Occipital lobe (tissue), 2 donors: ENCODE data around the gene PITPNM2.

DNA sequence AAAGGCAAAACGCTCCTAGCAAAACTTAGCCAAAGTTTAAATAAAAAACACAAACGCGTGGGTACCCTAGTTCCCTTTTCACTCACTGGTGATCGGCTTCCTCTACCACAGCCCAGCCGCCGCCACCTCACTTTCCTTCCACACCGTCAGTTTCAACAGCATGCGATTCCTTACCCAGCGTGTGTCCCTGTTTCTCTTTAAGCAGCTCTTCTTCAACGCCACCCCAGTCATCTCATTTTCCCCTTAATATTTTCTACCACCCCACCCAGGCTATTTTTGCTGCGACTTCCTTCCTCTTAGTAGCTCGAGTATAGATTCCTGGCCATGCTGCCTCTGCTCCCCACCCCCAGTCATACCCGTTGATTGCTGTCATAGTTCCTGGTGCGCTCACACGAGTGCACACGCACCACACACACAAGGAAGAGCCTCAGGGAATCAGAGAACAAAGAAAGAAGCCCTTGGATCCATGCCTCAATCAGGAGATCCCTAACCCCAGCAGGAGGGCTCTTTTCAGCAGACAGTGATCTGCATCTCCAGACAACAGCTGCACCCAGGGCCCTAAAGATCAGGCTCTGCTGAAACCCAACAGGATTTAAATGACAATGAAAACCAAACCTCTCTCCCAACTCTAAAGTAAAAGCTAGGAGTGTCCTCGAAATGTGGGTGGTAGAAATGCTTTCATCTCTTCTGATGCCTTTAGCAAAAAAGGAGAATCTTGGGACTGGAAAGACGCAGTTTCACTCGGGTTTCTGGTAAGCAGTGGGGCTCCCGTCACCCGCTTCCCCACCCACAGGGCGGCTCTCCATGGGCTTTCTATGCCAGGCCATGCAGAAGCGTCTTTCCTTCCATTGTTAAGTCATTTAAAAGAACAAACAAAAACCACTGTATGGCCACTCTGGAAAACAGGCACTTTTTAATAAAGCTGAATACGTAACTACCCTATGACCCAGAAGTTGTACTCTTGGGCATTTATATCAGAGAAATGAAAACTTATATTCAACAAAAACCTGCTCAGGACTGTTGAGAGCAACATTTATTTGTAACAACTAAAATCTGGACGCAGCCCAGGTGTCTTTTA is 23.8 kb downstream of the VPS37B start:
- RAMPAGE, long total RNA, result no peak

- RAMPAGE, long total RNA, result no peak
These were observed 3.6 kb downstream of the VPS37B start for GRCh38 chr12:122892239-122892787.

DNA sequence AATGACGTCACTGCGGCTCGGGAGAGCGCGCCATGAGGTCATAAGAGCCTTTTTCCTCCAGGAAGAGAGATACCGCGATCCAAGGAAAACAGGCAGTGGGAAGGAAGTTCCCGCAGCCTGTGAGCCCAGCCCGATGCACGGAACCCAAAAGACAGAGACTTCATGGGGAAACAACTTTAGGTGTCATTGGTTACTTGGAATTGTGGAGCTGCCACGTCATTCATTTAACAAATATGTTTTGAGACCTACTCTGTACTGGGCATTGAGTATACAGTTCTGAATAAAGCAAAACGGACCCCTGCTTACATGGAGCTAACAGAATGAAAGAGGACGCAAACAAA is 364 bp upstream of the VPS37B start:
- RAMPAGE, long total RNA, result no peak

GRCh38 chr12:122975435-122976013 is 480 bp downstream of the OGFOD2 start:
- RAMPAGE, long total RNA, result no peak

GRCh38 chr12:122983687-122984029 is 3.2 kb downstream of the ARL6IP4 start:
- RAMPAGE, long total RNA, result no peak

GRCh38 chr12:123009591-123010062 is 29.1 kb downstream of the ARL6IP4 start:
- RAMPAGE, long total RNA, result no peak

DNA sequence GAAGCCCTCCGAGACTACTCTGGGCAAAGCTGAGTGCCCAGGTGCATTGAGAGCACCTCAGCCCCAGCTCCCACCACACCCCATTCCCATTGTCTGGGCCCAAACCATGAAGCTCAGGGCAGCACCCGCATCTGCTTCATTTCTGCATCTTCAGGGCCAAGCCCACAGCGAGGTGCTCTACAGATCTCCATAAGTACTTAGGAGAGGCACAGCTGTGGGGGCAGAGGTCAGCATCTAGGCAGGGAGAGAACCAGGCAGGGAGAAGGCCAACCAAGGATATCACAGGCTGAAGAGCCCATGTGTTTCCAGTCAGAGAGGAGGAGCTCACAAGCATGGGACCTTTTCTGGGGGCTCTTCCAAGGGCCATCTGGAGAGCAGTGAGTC is 78.4 kb downstream of the ARL6IP4 start:
- RAMPAGE, long total RNA, result no peak

DNA sequence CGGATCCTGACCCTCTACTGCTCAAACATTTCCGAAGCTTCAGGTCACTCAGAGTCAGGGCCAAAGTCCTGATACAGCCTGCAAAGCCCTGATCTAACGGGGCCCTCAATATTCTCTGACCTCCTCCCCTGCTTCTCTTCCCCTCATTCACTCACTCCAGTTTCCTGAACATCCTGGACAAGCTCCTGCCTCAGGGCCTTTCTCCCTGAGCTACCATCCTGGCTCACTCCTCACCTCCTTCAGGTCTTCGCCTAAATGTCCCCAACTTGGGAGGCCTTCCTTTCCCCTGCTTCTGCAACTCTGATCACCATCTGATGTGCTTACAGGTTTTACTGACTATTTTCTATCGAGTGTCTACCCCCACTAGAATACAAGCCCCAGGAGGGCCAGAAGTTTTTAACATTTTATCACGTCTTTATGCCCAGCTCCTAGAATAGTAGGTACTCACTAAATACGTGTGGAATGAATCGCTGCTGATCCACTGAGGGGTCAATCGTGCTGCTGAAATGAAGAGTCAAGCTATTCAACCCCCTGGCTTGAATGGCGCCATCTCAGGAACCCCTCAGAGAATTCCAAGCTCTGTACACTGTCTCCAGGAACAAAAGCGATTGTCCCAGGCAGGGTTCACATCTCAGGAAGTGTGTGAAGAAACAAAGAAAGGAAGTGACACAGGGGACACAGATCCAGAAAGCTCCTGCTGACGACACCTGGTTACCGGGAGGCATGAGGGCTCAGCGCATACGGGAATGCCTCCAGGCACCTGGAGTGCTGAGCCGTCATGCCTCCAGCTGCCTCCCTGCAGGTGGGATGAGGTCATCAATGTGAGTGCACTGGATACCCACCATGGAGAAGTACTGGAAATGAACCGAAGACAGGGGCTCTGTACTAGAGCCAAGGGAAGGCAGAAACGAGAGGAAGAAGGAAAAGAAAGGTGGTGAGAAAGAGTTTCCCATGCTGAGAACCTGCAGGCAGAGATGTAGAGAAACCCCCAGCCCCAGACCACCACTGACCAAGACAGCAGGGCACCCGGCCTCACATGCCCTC is 45.7 kb downstream of the PITPNM2 start:
- RAMPAGE, long total RNA, result no peak

DNA sequence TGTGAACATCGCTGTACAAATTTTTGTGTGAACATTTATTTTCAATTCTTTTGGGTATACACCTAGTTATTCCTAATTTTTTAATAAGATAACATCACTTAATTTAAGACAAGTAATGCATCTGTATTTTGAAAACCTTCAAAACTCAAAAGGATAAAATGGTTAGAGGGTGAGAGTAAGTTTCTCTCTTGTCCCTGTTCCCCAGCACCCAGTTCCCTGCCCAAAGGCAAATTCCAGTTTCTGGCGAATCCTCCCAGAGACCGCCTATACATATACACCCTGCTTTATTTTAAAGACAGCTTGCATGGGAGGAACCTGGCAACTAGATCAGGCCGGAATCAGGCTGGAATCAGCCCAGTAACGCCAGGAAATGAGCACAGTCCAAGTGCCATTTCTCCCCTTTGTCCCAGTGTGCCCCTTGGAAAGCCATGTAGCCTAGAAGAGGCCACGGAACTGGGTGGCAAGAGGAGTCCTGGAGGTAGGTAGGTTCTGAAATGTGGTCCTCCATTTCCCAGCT is 36.7 kb downstream of the PITPNM2 start:
- RAMPAGE, long total RNA, result no peak

- RAMPAGE, long total RNA, result no peak
These were observed at the start of gene PITPNM2 for GRCh38 chr12:123150358-123151413. PITPNM2 (minus strand) TSS chr12:123151090.

DNA sequence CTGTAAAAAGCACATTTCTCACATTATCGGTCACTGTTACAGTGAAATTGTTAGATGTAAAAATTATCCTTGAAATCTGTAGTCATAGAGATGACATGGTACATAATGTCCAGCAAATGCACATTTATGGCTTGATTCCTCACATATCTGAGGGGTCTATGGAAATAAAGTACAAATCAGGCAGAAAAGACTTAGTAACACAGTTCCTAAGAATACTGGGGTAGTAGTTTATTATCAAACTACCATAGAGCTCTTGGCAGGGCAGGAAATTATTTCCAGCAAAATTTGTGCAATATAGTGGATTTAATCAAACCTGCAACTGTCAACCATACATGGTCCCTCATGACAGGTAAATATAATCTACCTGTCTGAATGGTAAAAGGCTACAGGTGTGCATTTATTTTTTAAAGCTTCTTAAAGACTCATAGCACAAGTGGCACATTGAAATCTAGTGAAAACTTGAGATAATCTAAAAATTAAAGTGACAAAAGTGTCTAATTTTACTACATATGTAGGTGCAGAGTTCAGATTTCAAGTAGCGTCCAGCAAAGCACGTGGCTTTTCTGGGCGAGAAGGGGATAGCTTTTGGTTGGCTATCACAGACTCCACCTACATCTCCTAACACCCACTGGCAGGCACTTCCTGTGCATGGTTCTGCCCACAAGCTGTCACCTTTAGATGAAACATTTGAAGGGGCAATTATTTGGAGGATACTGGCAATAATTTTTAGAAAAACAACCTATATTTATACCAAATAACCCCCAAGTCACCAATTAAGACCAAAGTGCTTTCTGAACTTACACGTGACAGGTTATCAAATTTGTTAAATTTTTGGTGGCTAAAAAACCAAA is 1.8 kb upstream of the PITPNM2 start:
- RAMPAGE, long total RNA, result no peak

DNA sequence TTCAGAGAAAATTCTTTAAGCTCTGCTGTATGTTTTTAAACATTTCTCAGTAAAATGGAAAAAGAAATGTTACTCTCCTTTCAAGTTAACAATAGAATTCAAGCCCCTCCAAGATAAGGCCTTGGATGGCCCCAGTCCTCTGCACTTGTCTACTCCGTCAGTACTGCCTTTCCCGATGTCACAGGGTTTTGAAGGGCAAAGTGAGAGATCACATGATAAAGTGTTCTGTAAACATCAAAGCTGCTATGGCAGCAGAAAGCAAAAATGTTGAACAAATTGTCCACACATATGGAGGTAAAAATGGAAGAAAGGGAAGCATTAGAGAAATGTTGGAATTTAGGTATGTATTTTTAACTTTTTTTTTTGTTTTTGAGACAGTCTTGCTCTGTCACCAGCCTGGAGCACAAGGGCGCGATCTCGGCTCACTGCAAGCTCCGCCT is 33.5 kb upstream of the CDK2AP1 start:
- RAMPAGE, long total RNA, result no peak

DNA sequence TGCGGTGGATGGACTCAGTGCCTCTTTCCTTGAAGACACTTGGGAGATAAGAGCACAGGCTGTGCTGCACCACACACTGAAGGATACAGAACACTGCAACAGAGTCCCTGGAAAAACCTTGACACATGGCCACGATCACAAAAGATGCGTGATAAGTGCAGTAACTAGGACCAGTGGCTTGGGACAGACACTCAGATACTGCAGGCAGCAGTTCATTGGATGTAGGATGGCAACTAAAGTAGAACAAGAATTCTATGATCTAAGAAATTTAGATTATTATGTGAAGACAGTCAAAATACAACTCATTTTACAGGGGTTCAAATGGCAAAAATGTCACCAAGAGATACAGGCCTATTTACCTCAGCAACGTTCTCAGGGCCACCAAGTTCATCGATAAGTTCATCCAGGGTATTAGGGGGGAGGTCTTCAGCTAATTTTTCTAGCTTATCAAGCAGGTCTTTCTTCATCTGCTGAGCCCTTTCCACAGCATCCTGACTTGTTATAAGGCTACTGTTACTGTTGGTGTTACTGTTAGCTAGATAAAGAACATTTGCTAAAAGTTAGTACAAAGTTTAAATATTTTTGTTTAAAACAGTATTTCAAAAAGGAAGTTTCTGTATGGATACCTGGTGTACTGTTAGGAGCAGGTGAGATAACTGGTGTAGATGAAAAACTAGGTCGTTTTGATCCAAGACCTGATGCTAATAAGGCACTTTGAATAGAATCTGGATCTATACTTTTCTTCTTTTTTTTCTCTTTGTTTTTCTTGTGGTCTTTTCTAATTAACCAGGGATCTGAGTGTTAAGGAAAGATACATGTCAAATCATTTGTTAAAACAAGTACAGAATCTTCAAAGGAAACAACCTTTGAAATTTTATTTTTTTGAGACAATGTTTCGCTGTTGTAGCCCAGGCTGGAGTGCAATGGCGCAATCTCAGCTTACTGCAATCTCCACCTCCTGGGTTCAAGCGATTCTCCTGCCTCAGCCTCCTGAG is 44.3 kb downstream of the SBNO1 start:
- RAMPAGE, long total RNA, result no peak

DNA sequence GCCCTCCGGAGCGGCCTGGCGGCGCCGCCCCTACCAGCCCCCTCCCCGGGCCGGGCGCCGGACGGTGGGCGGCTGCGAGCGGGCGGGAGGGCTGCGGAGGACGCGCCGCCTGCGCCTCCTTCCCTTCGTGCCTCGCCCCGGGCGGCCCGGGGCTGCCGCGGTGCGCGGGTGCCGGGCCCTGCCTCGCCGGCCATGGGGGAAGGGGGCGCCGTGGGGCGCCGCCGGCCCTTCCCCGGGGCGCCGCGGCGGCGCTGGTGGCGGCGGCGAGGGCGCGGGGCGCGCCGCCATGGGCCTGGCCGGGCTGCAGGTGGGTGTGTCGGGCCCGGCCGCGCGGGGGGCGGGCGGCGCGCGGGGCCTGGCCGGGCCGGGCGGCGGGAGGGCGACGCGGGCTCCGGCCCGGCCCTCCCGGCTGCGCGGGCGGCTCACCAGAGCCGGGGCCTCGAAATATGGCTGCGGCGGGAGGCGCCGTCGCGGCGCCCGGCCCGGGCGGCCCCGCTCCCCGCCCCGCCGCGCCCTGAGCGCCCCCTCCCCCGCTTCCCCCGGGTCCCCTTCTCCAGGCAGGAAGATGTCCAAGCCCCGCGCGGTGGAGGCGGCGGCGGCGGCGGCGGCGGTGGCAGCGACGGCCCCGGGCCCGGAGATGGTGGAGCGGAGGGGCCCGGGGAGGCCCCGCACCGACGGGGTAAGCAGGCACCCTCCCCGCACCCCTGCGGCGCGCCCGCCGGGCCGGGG is 5.1 kb downstream of the KMT5A start:
- RAMPAGE, long total RNA, result no peak

GRCh38 chr12:123431150-123431504 is 5.4 kb downstream of the RILPL2 start:
- RAMPAGE, long total RNA, result no peak

DNA sequence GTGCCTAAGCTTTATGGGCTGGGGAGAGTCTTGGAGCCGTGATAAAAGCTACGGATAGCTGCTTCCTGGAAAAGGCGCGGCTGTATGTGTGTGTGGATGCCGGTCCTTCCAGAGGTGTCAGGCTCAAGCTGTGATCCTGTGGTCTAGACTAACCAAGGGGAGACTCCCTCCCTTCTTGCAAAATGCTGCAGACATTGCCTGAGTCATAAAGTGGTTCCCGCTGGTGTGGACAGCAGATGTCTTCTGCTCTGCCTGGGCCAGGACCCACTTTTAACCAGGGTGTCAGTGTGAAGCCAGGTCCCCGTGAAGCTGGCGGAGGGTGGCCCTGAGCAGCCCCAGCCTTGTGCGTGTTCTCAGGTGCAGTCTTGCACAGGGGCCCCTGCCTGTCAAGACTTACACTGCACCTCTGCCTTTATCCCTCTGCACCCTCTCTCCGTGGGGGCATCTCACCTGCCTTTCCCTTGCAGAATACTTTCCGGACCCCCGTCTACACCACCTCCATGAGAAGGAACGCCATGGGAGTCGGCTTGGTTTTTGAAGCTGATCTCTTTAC is 37.7 kb downstream of the CCDC92 start:
- RAMPAGE, long total RNA, result no peak

DNA sequence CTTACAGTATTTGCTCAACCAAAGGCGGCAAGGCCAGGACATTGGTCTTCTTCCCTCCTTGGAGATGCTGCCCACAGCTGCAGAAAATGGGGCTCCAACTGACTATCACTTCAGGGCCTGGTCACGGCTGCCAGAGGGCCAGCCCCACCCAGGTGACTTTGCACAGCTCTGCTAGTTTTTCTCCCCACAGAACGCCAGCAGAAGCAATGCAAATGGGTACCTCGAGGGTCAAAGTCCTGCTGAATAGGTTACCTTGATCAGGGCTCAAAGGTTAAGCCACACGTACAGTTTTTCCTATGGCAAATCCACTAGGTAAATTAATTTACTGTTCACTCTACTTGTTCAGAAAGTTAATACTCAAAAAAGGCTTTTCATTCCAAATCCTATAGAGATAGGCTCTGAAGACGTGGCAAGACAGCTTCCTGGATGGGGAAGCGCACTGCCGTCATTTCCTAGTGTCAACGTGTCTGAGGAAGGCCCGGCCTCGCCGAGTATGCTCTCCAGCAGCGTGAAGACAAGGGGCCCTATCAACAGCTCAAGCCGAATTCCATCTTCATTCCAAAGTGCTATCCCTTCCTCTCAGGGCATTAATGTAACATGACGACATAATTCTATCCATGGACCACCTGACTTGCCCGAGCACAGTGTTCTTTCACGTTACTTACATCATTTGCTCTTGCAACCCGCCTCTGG is 23.1 kb downstream of the CCDC92 start:
- RAMPAGE, long total RNA, result no peak

GRCh38 chr12:124289636-124290049 is 5.2 kb upstream of the RFLNA start:
- RAMPAGE, long total RNA, result no peak

GRCh38 chr12:124359896-124360473 is 65.1 kb downstream of the RFLNA start:
- RAMPAGE, long total RNA, result no peak

- RAMPAGE, long total RNA, result no peak
These were observed 65.8 kb downstream of the RFLNA start for GRCh38 chr12:124360474-124361323.